Keratinocyte (primary cell): ENCODE measurements around the genes GTPBP3, COLGALT1, INSL3 and PIK3R2.

DNA sequence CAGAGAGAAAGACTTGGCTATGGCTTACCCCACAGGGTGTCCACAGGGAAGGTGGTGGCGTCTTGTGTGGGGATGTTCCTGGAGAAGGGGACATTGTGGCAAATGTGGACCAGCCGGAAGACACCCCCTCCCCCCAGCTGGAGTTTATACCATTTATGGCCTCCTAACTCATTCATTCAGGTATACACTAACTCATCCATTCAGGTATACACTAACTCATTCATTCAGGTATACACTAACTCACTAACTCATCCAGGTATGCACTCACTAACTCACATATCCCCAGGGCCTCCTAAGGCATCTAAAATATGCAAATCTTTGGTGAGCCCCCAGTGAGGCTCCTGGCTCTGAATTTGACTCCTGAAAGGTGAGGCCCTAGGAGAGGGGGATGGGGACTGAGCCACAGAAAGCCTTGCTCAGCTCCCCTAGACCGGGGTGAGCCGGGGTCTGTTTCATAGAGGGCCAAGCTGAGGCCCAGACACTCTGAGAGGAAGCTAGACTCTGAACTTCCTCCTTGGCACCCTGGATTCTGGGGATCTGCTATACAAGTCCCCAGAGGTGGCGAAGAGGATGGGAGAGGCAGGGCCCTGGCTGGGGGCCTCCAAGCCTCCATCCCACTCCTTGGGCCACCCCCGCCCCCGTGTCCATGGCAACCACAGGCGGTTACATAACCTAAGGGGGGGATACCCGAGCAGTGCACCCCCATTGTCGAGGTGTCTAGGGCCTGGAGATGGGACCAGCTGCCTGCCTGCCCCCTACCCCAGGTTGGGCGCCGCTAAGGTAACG is 877 bp downstream of the ABHD8 start:
CAGE:
- cytosol, long polyA minus RNA: no peak
- cytosol, long polyA plus RNA: no peak
- long polyA plus RNA: no peak
- nucleus, long polyA minus RNA: no peak
- nucleus, long polyA plus RNA: no peak

DNA sequence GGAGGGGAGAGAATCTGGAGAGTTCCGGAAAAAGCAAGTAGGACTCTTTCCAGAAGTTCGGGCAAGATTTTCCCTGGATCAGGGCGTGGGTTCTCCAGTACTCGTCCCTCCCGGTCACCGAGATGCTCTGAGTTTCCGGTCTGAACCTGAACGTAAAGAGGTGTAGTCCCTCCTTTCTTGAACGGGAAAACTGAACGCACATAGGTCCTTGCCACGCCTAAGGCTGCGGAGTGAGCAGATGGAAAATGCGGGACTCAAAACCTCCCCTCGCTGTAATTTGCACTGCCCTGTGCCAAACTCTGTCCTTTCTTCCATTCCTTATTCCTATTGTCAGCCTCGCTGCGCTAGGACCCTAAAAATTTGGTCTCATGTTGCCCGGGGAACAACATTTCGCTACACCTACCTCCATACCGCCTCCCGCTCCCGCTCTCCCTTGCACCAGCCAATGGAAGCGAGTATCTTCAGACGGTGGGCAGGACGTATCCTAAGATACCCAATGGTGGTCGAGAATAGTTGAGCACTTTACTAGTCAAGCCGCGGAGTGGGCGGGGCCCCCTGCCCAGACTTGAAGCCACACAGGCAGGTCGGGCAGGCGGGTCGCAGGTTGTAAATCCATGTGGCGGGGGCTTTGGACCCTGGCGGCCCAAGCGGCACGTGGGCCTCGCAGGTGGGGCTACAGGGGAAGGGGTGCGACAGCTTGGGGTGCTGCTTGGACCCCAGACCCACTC is at the start of gene GTPBP3:
TSS of gene GTPBP3 (plus strand) at position 556 of the 728 bp plus-strand sequence.
CAGE:
- cytosol, long polyA minus RNA: no peak
- cytosol, long polyA plus RNA: no peak
- long polyA plus RNA: no peak
- nucleus, long polyA minus RNA: no peak
- nucleus, long polyA plus RNA: no peak

CAGE:
- cytosol, long polyA minus RNA: no peak
- cytosol, long polyA plus RNA: no peak
- long polyA plus RNA: no peak
- nucleus, long polyA minus RNA: no peak
- nucleus, long polyA plus RNA: no peak
These were observed 7.2 kb downstream of the PLVAP start for GRCh38 chr19:17369712-17370649.

CAGE:
- cytosol, long polyA minus RNA: no peak
- cytosol, long polyA plus RNA: no peak
- long polyA plus RNA: no peak
- nucleus, long polyA minus RNA: no peak
- nucleus, long polyA plus RNA: no peak
These were observed 3.5 kb downstream of the NIBAN3 start for GRCh38 chr19:17530548-17531071.

CAGE:
- cytosol, long polyA minus RNA: start-site peak on the plus strand at chr19:17555668-17555685, 1,245 reads
- cytosol, long polyA plus RNA: start-site peak on the plus strand at chr19:17555590-17555697, 347 and 56 reads in 2 replicates
- long polyA plus RNA: start-site peak on the plus strand at chr19:17555677-17555706, 657 and 608 reads in 2 replicates
- nucleus, long polyA minus RNA: no peak
- nucleus, long polyA plus RNA: start-site peak on the plus strand at chr19:17555663-17555690, 810 and 614 reads in 2 replicates
These were observed at the start of gene COLGALT1 for GRCh38 chr19:17555572-17556689. Gene COLGALT1 (plus strand): TSS chr19:17555649.

DNA sequence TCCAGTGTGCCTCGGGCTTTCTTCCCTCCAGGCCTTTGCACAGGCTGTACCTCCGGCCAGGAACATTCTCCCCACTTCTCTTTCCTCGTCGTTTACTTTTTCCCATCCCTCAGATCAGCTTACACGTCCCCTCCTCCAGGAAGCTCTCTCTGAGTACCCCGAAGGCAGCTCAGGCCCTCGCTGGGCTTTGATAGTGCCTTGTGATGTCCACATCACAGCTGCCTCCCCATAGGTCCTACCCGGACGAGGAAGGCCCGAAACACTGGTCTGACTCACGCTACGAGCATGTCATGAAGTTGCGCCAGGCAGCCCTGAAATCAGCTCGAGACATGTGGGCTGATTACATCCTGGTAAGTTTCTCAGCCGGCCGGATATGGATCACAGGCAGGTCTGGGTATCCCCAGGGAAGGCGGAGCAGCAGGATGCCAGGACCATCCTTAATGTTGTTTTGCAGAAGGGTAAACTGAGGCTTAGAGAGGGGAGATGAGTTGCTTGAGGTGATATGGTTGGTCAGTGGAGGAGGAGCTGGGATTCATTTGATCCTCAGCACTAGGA is 4.7 kb downstream of the COLGALT1 start:
CAGE:
- cytosol, long polyA minus RNA: no peak
- cytosol, long polyA plus RNA: no peak
- long polyA plus RNA: no peak
- nucleus, long polyA minus RNA: no peak
- nucleus, long polyA plus RNA: no peak

DNA sequence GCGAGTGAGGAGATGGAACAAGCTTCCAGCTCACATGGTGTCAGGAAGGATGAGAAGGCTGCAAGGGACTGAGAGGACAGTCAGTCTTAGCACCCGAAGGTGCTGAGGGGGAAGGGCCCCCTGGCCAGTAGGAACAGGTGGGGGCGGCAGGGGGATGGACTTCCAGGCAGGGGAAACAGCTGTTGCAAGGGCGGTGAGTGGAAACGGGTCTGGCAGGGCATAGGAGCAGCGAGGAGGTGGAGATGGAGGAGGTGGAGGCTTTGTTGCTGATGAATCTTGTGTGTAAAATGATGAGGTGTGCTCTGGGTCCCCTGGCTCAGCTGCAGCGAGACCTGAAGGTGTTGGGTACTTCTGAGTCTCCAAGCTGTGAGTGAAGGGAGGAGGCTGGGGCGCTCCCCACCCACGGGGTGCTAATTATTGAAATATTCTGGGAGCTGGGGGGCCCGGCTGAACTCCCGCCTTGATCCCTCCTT is 1.2 kb downstream of the MAP1S start:
CAGE:
- cytosol, long polyA minus RNA: no peak
- cytosol, long polyA plus RNA: no peak
- long polyA plus RNA: no peak
- nucleus, long polyA minus RNA: no peak
- nucleus, long polyA plus RNA: no peak

DNA sequence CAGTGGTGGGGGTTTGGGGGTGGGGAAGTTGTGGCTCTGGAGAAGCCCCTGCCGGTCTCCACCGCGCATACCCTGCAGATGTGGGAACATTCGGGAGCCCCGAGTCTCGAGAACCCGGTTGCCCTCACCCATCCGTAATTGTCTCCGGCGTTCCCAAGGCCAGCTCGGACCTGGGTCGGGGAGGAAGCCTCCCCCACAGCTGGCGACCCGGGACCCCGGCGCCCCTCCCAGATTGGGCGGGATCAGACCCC is 231 bp downstream of the B3GNT3 start:
CAGE:
- cytosol, long polyA minus RNA: no peak
- cytosol, long polyA plus RNA: no peak
- long polyA plus RNA: no peak
- nucleus, long polyA minus RNA: no peak
- nucleus, long polyA plus RNA: no peak

DNA sequence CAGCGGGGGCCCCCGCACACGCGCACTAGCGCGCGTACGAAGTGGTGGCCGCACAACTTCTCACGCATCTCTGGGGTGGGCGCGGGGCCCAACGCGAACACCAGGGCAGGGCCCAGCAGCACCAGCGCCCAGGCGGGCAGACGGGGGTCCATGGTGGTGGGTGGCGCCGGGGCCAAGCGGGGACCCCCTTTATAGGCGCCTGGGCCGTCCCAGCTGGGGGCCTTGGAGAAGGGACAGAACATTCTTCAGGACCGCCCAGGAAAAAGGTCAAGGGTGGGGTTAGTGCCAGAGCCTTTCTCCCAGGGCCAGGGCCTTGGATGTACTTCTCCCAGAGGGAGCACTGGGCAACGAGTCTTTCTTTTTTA is at the start of gene INSL3:
TSS of gene INSL3 (minus strand) at position 165 of the 365 bp plus-strand sequence.
CAGE:
- cytosol, long polyA minus RNA: no peak
- cytosol, long polyA plus RNA: no peak
- long polyA plus RNA: no peak
- nucleus, long polyA minus RNA: no peak
- nucleus, long polyA plus RNA: no peak

DNA sequence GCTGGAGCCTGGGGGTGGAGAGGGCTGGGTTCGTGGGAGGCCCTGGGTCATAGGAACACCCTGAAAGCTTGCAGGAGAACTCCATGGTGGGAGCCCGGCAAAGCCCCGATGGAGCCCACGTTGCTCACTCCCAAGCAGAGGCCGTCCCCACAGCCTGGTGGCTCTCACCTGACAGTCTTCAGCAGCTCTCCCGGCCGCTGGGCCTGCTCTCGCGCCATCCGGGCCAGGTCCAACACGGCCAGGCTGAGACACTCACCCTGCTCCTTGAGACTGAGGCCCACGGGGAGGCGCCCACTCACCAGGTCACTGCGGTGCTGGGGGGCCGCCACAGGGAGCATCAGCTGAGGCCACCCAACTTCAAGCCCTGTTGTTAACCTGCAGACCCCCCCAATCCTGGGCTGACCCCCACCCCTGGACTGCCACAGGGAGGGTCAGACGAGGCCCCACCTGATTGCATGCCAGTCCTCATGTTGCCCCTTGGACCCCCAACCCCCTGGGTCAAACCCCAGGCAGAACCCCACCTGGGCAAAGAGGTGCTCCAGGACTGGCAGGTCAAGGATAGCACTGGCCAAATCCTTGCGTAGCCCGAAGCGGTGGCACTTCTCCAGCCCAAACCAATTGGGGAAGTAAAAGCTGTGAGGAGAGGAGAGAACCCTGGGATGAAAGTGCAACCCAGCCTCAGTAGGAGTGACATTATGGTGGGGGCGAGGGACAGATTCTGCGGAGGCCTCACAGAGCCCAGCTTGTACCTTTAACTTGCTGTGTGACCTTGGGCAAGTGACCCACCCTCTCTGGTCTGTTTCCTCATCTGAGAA is 4.7 kb downstream of the JAK3 start:
CAGE:
- cytosol, long polyA minus RNA: no peak
- cytosol, long polyA plus RNA: no peak
- long polyA plus RNA: no peak
- nucleus, long polyA minus RNA: no peak
- nucleus, long polyA plus RNA: no peak

DNA sequence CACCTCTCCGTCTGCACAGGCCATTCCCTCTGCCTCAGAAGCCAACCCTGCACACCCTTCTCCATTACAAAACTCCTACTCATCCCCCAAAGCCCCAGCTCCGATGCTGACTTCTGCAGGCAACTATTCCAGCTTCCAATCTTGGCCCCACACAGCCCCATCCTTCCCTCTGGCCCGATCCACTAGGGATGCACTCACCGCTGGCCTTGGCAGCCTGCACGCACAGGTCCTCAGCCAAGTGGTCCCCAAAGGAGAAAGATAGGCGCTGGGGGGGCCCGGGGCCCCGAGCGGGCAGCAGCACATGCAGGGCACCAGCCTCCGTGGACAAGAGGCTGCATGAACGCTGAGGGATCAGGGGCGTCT is 3.8 kb downstream of the JAK3 start:
CAGE:
- cytosol, long polyA minus RNA: no peak
- cytosol, long polyA plus RNA: no peak
- long polyA plus RNA: no peak
- nucleus, long polyA minus RNA: no peak
- nucleus, long polyA plus RNA: no peak

CAGE:
- cytosol, long polyA minus RNA: no peak
- cytosol, long polyA plus RNA: no peak
- long polyA plus RNA: no peak
- nucleus, long polyA minus RNA: no peak
- nucleus, long polyA plus RNA: no peak
These were observed 4.8 kb downstream of the RPL18A start for GRCh38 chr19:17864550-17864952.

DNA sequence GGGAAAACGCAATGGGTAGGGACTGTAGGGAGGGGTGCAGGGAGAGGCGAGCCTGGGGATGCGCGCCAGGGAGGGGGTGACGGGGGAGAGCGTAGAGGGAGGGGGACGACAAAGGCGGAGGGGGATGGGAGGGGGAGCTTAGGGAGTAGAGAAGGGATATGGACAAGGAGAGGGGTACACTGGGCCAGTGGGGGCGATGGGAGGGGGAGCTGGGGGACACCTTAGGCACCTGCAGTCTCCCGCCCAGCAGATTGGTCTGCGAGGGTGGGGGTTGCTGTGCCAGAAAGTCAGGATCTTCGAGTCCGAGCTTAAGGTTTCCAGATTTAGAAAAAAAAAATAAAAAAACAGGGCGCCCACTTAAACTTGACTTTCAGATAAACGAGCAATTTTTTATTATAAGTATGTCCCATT is 15.7 kb downstream of the CCDC124 start:
CAGE:
- cytosol, long polyA minus RNA: no peak
- cytosol, long polyA plus RNA: no peak
- long polyA plus RNA: no peak
- nucleus, long polyA minus RNA: no peak
- nucleus, long polyA plus RNA: no peak

DNA sequence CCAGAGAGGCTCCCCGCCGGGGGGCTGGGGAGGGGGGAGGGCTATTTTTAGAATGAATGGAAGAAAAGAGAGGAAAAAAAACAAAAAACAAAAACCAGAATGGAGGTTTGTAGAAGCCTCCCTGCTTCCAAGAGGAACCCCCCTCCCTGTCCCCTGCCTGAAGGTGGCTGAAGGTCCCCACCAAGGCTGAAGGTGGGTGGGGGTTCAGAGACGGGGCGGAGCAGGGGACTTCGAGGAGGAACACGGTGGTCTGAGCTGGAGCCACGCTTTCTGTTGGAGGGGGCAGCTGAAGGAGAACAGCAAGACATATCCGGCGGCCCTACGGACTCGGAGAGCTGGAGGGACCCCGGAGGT is 15.9 kb upstream of the KCNN1 start:
CAGE:
- cytosol, long polyA minus RNA: no peak
- cytosol, long polyA plus RNA: no peak
- long polyA plus RNA: no peak
- nucleus, long polyA minus RNA: no peak
- nucleus, long polyA plus RNA: no peak

GRCh38 chr19:17951412-17952396 is 15.2 kb upstream of the KCNN1 start:
CAGE:
- cytosol, long polyA minus RNA: no peak
- cytosol, long polyA plus RNA: no peak
- long polyA plus RNA: no peak
- nucleus, long polyA minus RNA: no peak
- nucleus, long polyA plus RNA: no peak

DNA sequence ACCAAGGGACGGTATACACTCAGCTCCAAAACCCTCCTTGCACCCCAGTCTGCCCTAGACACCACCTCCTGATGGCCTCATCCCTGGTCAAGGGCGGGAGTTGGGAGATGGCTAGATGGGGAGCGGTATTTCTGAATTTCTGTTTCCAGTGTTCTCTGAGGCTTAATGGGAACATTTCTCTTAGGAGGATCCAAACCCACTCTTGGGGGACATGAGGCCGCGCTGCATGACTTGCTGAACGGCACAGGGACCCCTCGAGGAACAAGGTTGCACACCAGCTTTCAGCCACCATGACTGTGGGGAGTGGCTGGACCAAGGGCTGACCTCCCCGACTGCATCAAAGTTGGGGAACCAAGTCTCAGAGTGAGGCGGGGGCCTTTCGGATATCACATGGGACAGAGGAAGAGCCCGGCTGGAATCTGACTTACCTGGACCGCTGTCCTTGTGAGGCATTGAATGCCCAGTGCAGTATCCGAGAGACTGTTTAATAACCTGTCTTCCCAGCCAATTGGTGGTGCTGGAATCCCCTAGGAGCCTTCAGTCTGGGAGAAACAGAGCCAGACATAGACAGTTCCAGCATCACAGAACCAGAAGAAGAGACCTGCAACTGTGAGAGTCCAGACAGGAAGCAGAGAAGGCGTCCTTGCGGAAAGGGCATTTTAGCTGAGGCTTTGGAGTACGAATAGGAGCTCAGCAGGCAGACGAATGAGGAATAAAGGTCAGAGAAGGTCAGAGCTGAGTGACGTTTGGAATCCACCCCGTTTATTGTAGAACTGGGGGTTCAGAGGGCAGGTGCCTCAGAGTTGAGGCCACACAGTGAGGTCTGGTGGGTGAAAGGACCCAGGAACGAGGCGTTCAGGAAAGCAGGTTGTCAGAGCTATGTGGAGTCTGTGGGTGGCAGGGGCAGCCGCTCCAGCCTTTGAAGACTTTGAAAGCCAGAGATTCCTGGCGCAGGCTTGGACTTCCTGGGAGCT is 5.0 kb downstream of the ARRDC2 start:
CAGE:
- cytosol, long polyA minus RNA: no peak
- cytosol, long polyA plus RNA: no peak
- long polyA plus RNA: no peak
- nucleus, long polyA minus RNA: no peak
- nucleus, long polyA plus RNA: no peak

GRCh38 chr19:18100492-18101148 is 3.0 kb downstream of the MAST3 start:
CAGE:
- cytosol, long polyA minus RNA: no peak
- cytosol, long polyA plus RNA: no peak
- long polyA plus RNA: no peak
- nucleus, long polyA minus RNA: no peak
- nucleus, long polyA plus RNA: no peak

DNA sequence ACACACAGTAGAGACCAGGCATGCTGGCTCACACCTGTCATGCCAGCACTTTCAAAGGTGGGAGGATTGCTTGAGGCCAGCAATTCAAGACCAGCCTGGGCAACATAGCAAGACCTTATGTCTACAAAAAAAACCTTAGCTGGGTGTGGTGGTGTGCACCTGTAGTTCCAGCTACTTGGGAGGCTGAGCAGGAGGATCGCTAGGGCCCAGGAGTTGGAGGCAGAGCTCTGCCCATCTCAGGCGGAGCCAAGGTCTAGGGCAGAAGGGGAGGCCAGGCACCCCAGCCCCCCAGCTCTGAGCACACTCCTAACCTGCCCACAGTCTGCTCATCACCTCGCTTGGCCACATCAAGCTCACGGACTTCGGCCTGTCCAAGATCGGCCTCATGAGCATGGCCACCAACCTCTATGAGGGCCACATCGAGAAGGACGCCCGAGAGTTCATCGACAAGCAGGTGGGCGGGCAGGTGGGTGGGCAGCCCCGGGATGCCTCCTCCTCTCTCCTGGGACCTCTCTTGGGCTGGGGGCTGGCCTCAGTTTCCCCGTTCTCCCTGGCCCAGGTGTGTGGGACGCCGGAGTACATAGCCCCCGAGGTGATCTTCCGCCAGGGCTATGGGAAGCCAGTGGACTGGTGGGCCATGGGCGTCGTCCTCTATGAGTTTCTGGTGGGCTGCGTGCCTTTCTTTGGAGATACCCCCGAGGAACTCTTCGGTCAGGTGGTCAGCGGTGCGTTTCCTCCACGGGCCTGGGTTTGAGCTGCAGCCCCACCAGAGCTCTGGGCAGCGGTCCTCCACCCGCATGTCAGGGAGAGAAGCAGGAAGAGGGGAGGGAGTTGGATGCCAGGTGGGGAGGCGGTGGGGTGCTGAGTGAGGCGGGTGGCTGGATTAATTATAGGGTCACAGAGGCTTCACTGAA is 18.4 kb upstream of the PIK3R2 start:
CAGE:
- cytosol, long polyA minus RNA: no peak
- cytosol, long polyA plus RNA: no peak
- long polyA plus RNA: no peak
- nucleus, long polyA minus RNA: no peak
- nucleus, long polyA plus RNA: no peak

GRCh38 chr19:18152321-18153405 is at the start of gene PIK3R2:
Gene PIK3R2 (plus strand): TSS chr19:18153163.
CAGE:
- cytosol, long polyA minus RNA: start-site peak on the plus strand at chr19:18153186-18153240, 91 reads
- cytosol, long polyA plus RNA: start-site peak on the plus strand at chr19:18153195-18153249, 178 and 58 reads in 2 replicates
- long polyA plus RNA: start-site peak on the plus strand at chr19:18153225-18153249, 136 and 67 reads in 2 replicates
- nucleus, long polyA minus RNA: start-site peak on the plus strand at chr19:18153189-18153238, 30 reads
- nucleus, long polyA plus RNA: start-site peak on the plus strand at chr19:18153189-18153249, 45 and 199 reads in 2 replicates

GRCh38 chr19:18176568-18177377 is 3.2 kb downstream of the IFI30 start:
CAGE:
- cytosol, long polyA minus RNA: no peak
- cytosol, long polyA plus RNA: no peak
- long polyA plus RNA: no peak
- nucleus, long polyA minus RNA: no peak
- nucleus, long polyA plus RNA: no peak